Vagina (tissue), 1 donor: ENCODE results near the genes IRAK1 and CTAG2.

DNA sequence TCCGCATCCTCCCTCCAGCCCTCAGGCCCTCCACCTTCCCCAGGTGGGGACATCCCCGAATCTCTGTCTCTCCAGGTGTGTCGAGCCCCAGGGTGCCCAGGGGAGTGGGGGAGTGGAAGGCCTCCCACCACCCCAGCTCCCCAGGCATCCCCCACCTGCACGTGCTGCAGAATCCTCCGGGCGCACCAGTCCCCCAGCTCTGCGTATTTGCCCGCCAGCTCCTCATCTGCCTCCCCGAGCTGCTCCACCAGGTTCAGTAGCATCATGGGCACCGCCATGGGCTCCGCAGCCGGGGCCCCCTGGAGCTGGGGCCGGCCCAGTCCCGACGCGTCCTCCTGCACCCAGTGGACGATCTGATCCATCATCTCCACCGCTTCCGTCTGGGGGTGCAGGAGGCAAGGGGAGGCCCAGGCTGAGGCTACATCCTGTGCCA is 1.7 kb downstream of the RENBP start:
- PRO-cap: no peak
- RAMPAGE, long total RNA: no peak

DNA sequence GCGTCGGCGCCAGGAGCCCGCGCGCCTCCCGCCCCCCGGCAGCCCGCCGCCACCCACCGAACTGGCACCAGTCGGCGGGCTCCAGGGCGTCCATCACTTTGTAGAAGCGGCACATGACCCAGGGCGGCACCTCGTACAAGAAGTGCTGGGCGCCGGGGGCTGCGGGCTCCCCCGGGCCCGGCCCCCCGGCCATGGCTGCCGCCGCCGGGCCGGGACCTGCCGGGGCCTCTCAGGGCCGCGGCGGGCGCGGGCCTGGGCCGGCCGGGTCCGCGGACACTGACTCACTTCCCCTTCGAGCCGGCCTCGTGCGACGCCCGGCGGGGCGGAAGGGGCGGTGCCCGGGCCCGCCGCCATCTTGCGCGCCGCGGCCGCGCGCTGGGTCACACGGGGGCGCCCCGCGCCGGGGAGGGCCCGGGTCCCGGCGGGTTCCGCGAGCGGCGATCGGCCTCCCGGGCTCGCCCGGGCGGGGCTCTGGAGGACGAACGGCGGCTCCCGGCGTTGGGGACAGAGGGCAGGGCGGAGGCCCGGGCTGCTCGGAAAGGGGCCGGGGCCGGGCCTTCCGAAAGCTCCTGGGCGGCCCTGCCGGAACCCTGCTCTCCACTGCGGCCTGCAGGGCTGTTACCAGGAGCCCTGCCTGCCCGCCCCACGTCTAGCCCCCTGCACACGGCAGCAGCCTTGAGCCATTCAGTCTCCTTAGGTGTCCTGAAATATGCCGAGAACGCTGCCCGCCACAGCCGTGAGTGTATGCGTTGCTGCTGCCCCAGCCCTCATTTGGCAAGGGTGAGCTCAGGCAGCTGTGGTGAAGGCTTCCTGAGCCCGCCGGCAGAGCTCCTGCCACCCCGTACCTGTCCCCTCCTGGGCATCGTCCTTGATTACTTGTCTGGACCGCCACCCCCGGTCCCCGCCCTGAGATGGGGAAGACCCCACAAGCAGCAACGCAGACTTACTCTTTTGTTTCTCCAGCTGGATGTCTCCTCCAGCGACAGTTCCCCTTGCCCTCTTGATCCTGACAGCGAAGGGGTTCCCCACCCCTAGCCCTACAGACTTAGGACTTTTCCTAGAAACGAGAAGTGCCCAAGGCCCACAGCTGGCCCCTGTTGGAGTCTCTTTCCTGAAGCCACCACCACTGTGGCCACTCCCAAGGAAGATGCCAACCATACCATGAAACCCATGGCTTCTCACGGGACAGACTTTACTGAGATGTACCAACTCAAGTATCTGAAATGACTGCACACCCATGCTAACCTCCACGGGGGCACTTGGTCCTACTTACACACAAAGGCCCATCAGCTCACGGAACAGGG is at the start of gene IRAK1:
TSS of gene IRAK1 (minus strand) at position 283 of the 1,304 bp plus-strand sequence.
- PRO-cap: bidirectional peak, plus-strand start at position 353 of the sequence, minus-strand start at position 278 of the sequence; unidirectional peak, minus-strand start at position 1,041 of the sequence
- RAMPAGE, long total RNA: no peak

- PRO-cap: no peak
- RAMPAGE, long total RNA: start-site peak on the minus strand at chrX:154087695-154087778, 5 reads
These were observed 10.3 kb downstream of the MECP2 start for GRCh38 chrX:154087035-154087857.

GRCh38 chrX:154091376-154092048 is 6.0 kb downstream of the MECP2 start:
- PRO-cap: no peak
- RAMPAGE, long total RNA: no peak

DNA sequence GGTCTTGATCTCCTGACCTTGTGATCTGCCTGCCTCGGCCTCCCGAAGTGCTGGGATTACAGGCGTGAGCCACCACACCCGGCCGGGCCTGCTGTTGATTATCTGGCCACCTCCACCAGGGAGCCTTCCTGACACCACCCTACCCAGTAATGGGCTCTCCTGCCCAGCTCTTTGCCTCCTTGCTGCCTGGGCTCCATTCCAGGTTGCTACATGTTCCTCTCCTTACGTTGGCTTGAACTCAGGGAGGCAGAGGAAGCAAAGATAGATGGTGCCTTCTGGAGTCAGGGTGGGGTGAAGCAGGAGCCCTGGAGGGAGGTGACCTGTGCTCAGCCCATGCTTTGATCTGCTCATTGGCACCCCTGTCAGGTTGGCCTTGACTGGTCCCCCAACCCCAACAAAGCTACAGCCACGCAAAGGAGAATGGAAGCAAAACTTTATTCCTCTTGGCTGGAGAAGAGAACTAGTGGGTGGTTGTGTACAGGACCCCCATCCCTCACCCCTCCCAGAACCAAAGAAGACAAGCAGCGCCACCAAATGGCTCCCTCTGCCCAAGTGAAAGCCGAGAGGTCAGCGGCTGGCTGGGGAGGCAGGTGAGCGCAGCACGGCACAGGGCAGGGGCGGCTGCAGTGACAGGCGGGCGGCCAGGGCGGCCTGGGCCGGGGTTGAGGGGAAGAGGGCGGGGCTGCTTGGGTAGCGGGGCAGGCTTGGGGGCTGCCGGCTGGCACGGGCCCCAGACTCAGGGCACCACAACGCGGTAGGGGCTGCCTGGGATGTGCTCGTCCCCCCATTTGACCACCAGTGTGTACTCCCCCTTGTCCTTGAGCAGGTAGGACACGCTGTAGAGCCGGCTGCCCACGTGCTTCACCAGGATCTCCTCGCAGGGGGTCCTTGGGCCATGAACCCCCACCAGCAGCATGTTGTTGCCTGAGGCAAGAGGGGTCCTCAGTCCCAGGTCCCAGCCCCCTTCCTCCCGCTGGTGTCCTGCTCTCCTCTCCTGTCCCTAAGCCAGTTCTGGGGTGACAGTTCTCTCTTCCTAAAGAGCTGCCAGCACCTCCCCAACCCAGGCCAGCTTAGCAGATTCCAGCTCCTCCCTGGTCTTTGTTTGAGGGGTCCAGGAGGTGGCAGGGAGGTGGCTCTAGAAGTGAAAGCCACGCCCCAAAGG is 25.9 kb downstream of the FLNA start:
- PRO-cap: unidirectional peak, minus-strand start at position 97 of the sequence
- RAMPAGE, long total RNA: no peak

GRCh38 chrX:154349275-154350659 is 24.7 kb downstream of the FLNA start:
- PRO-cap: no peak
- RAMPAGE, long total RNA: start-site peak on the minus strand at chrX:154349401-154349529, 233 reads; start-site peak on the minus strand at chrX:154350161-154350343, 189 reads

- PRO-cap: no peak
- RAMPAGE, long total RNA: no peak
These were observed 18.2 kb downstream of the FLNA start for GRCh38 chrX:154356054-154356743.

- PRO-cap: no peak
- RAMPAGE, long total RNA: no peak
These were observed 14.0 kb downstream of the FLNA start for GRCh38 chrX:154360492-154360846.

DNA sequence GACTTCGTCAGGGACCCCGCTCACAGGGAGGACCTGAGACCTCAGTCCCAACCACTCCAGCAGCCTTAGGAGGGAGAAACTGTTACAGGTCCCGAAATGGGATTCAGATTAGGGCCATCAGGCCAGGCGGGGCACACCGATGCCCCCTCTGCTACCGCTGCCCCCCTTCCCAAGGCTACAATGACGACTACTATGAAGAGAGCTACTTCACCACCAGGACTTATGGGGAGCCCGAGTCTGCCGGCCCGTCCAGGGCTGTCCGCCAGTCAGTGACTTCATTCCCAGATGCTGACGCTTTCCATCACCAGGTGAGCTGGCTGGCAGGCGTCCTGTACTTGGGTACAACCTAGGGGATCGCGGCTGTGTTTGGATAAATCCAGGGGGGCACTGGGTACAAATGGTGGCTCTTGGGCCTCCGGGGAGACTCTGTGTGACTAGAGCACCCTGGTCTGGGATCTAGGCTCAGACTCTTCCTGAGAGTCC is 1.0 kb downstream of the EMD start:
- PRO-cap: no peak
- RAMPAGE, long total RNA: no peak

- PRO-cap: unidirectional peak, plus-strand start at chrX:154390288
- RAMPAGE, long total RNA: no peak
These were observed 8.1 kb upstream of the RPL10 start for GRCh38 chrX:154390007-154390478.

GRCh38 chrX:154400399-154400832 is 2.2 kb downstream of the RPL10 start:
- PRO-cap: no peak
- RAMPAGE, long total RNA: no peak

- PRO-cap: no peak
- RAMPAGE, long total RNA: no peak
These were observed 5.0 kb downstream of the RPL10 start for GRCh38 chrX:154402900-154403769.

- PRO-cap: no peak
- RAMPAGE, long total RNA: no peak
These were observed 326 bp downstream of the PLXNA3 start for GRCh38 chrX:154458445-154458769.

DNA sequence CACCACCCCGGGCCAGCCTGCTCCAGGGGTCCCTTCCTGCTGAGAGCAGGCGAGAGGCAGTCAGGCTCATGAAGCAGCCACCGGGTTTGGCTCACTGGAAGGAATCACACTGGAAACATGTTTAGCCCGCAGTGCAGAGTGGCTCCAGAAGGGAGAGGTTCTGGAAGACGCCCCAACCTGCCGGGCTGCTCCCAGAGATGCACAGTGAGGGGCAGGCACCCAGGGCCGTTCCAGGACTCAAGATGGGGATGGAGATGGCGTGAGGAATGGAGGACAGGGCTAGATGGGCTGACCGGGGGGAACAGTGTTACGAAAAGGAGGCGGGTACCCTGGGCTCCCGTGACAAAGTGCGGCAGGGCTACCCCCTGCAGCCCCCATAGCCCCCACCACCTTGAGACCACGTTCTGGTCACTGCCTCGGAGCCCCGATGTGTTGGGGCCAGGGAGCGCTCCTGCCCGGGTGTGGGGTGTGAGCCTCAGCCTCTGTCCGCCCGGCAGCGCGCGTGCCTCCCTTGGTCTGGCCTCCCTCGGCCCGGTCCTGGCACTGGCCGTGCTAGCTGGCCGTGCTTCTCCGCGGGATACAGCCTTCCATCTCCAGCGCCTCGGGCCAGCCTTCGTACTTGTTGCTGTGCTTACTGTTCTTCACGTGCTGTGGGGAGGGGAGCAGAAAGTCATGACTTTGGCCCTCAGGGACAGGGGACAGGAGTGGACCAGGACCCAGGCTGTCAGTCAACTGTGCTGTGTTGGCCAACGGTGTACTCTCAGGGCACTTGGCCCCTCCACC is 9.6 kb downstream of the FAM3A start:
- PRO-cap: no peak
- RAMPAGE, long total RNA: no peak

DNA sequence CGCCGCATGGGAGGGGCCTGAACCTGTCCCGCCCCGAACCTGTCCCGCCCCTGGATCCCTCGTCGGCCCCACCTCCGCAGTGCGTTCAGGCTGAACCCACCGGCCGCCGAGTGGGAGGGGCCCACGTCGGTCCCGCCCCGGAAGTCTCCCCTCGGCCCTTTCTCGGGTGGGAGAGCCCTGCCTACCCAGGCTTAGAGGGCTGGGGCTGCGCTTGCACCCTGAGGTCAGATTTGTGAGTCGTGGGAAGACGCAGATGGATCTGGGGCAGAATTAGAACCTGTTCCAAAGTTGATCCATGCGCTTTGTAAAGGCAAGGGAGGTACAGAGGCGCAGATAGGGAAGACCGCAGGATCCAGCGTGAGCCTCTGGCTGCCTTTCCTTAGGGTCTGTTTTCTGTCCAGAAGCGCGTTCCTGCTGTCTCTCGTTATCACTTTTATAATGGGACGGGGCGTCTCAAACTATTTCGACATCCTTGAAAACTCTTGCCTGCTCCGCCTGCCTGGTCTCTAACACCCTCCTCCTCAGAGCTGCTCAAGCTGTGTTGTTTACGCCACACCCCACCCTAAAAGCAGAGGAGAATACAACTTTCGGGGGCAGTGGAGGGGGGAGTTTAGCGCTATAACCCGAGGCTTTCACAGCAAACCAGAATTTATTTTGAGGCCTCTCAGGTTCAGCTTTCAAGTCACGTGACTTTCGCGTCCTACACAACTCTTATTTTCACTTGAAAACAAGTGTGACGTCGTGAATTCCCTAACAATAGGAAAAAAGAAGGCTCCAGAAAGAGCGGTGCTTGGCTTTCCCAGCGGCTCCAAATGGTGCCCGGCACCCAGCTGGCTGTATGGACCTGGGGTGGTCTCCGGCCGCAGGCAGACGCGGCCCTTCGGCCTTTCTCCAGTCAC is 560 bp upstream of the FAM3A start:
- PRO-cap: bidirectional peak, plus-strand start at position 188 of the sequence, minus-strand start outside the sequence; bidirectional peak, plus-strand start at position 509 of the sequence, minus-strand start at position 388 of the sequence
- RAMPAGE, long total RNA: no peak

DNA sequence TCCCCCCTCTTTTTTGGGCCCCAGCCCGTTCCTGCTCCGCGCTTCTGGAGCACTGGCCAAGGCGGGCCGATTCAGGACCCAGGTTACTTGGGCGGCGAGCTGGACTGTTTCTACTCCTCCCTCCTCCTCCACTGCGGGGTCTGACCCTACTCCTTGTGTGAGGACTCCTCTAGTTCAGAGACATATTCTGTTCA is 302 bp downstream of the IKBKG start:
- PRO-cap: no peak
- RAMPAGE, long total RNA: no peak

DNA sequence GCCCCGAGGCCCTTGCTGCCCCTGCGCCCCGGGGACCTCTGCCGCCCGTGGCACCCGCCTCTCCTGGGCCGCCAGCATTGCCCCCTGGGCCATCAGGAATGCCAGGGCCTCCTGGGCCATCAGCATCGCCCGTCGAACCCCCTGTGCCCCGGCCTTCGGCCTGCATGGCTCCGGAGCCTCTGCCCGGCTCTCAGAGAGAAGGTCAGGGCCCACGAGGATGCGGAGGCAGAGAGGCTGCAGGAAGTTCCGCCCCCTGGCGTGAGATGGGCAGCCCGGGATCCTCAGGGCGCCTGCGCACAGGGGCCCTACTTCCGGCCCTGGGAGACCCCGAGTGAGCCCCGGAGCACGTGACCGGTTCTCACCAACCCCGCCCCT is at the start of gene CTAG2:
TSS of gene CTAG2 (minus strand) at position 230 of the 375 bp plus-strand sequence.
- PRO-cap: no peak
- RAMPAGE, long total RNA: no peak

DNA sequence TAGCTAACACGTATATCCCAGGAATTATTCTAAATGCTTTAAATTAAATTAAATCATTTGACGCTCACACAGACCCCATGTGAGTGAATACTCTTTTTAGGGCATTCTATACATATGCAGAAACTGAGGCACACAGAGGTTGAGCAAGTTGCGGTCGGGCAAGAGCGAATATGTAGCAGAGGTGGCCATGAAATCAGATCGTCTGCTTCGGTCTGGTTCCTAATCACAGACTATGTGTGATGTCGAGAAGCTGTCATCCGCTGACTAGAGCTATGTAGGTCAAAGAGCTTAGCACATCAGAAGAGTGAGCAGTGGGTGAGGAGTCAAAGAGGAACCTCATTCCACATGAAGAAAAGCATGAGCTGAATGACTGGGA is 19.1 kb downstream of the GAB3 start:
- PRO-cap: no peak
- RAMPAGE, long total RNA: no peak

- PRO-cap: no peak
- RAMPAGE, long total RNA: no peak
These were observed 3.7 kb downstream of the DKC1 start for GRCh38 chrX:154766170-154766881.

DNA sequence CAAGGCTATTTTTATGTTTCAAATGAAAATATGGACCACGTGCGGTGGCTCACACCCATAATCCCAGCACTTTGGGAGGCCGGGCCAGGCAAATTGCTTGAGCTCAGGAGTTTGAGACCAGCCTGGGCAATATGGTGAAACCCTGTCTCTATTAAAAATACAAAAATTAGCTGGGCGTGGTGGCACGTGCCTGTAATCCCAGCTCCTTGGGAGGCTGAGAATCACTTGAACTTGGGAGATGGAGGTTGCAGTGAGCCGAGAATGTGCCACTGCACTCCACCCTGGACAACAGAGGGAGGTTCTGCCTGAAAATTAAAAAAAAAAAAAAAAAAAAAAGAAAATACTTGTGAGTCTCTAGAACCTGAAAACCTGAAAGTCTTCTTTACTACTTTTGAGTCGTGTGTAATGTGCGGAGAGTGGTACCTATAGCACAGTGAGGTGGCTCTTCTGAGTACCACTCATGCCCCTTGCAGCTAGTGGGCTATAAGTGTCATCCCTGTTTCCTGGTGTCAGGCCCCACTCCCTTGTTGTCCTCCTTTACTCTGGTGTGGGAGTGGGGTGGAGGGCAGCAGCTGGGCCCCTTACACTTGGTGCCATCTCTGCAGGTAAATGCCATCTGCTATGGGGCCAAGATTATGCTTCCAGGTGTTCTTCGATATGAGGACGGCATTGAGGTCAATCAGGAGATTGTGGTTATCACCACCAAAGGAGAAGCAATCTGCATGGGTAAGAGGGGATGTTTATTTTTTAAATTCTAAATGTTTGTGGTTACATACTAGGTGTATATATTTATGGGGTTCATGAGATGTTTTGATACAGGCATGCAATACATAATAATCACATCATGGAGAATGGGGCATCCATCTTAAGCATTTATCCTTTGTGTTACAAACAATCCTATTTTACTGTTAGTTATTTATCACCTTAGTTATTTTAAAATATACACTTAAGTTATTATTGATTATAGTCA is 7.8 kb downstream of the DKC1 start:
- PRO-cap: no peak
- RAMPAGE, long total RNA: start-site peak on the plus strand centred at position 632 of the sequence, 175 bp wide, 32 reads